Glomerular endothelial cell (primary cell): ENCODE measurements around the genes ANKRD55 and ACTBL2.

- RAMPAGE, long total RNA: no peak
Measured at GRCh38 chr5:55220235-55221300, 6.5 kb downstream of the MCIDAS start.

- RAMPAGE, long total RNA: no peak
Measured at GRCh38 chr5:55232113-55233286, 908 bp downstream of the CCNO start.

GRCh38 chr5:55509830-55510087 lies 25.0 kb downstream of the PLPP1 start:
- RAMPAGE, long total RNA: no peak

DNA sequence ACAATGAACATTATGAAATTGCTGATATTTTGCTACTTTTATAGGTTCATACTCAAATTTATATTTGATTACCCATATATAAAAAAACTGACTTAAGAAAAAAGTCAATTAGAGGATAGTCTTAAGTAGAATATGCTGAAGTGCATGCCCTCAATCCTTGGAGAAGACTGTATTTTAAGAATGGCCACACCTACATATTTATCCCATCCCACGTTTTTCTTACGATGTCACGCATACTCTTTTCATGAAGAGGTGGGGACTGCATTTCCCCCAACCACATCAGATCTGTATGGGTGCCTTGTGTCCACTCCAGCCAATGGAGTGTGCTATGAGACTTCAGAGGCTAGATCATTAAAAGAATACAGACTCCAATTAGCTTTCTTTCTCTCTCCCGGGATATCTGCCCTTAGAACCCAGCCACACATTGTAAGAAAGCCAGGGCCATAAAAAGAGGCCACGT lies 21.7 kb downstream of the IL6ST start:
- RAMPAGE, long total RNA: no peak

- RAMPAGE, long total RNA: no peak
Measured at GRCh38 chr5:56052986-56053260, 58.2 kb upstream of the IL6ST start.

DNA sequence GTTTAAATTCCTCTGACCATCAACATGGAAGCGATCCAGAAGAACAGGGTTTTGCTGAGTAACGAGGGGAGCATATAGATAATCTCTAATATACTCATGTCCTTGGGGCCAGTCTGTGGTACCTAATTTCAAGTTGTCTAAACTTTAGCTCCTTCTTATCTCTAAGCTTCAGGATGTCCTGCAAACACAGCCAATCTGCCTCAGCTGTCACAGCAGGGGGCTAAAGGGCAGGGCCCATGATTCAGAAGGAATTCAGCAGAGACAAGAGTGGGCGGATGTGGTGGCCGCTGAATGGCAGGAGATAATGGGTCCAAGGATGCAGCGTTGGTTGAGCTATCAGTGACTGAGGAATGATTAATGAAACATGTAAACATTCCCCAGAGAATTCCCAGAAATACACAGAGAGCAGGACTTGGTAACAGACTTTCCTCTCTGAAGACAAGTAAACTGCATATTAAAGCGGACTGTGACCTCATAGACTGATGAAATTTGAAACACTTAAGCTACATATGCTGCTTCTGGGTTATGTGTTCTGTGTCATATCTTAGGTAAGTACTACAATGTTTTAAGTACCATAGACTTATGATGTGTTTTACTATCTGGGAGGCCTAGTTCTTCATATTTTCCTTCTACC lies 109.3 kb downstream of the ANKRD55 start:
- RAMPAGE, long total RNA: no peak

DNA sequence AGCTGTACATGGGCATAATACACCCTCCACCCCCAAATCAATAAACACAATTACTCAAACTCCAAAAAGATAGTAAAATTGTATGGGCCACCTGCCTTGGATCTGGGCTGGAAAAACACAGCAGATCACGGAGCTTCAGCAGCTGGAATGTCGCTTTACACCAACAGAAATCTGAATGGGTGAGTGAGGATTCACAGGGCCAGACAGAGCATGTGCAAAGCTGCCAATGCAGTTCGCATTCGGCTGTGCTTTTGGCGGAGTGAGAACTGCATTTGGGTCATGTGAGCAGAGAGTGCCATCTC lies at the start of gene ANKRD55:
TSS of gene ANKRD55 (minus strand) at position 185 of the 302 bp plus-strand sequence.
- RAMPAGE, long total RNA: no peak

DNA sequence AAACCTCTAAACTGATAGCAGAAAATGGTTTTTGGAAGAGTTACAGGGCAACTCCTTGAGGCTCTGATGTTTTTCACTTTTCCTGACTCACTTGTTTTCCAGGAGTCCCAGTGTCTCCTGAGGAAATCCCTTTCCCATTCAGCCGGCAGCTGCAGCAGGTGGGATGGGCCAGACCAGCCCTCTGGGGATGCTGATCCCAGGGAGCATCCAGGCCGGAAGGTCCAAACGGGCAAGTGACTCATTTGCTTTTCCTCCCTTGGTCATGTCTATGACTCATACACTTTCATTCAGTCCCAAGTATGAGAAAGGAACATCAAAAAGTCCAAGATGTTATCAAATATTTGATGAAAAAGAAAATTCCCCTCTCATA lies 117.4 kb upstream of the ANKRD55 start:
- RAMPAGE, long total RNA: no peak

GRCh38 chr5:56413963-56414324 lies 180.8 kb upstream of the ANKRD55 start:
- RAMPAGE, long total RNA: no peak

GRCh38 chr5:56725675-56726518 lies 89.5 kb upstream of the MAP3K1 start:
- RAMPAGE, long total RNA: no peak

DNA sequence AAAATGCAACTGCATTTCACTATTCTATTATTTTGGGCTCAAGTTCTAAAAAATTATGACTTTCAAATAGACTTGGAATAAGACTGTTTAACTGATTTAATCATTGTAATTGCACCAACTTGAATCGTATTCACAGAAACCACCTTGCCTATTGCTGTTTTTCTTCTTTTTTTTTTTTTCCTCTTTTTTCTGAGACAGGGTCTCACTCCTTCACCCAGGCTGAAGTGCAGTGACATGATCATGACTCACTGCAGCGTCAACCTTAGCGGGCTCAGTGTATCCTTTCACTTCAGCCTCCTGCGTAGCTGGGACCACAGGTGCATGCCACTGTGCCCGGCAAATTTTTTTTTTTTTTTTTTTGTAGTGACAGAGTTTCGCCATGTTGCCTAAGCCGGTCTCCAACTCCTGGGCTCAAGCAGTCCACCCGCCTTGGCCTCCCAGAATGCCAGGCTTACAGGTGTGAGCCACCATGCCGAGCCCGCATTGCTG lies 13.7 kb downstream of the MAP3K1 start:
- RAMPAGE, long total RNA: no peak

DNA sequence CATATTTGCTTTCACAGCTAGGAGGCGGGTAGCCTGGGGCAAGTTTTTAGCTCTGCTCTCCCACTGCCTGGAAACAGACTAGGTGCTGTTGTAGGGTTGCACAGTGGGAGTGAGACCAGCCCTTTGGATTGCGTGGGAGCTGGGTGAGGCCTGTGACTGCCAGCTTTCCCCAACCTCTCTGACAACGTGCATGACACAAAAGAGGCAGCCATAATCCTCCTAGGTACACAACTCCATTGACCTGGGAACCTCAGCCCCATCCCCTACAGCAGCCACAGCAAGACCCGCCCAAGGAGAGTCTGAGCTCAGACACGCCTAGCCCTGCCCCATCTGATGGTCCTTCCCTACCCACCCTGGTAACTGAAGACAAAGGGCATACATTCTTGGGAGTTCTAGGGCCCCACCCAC lies 78.7 kb upstream of the GPBP1 start:
- RAMPAGE, long total RNA: no peak

GRCh38 chr5:57482498-57482957 lies at the start of gene ACTBL2:
TSS of gene ACTBL2 (minus strand) at chr5:57482811.
- RAMPAGE, long total RNA: start-site peak on the minus strand at chr5:57482809-57482814, 34 and 30 reads in 2 replicates

DNA sequence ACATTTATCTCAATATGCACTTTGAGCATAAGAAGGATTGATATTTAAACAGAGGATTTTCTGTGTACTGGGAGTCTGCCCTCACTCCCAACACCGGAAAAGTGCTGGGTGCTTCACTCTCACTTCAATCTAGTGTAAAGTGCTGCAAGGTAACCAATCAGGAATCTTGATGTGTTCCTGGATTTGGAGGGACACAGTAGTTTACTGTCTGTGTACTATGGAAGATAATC lies 169.5 kb upstream of the ACTBL2 start:
- RAMPAGE, long total RNA: no peak

DNA sequence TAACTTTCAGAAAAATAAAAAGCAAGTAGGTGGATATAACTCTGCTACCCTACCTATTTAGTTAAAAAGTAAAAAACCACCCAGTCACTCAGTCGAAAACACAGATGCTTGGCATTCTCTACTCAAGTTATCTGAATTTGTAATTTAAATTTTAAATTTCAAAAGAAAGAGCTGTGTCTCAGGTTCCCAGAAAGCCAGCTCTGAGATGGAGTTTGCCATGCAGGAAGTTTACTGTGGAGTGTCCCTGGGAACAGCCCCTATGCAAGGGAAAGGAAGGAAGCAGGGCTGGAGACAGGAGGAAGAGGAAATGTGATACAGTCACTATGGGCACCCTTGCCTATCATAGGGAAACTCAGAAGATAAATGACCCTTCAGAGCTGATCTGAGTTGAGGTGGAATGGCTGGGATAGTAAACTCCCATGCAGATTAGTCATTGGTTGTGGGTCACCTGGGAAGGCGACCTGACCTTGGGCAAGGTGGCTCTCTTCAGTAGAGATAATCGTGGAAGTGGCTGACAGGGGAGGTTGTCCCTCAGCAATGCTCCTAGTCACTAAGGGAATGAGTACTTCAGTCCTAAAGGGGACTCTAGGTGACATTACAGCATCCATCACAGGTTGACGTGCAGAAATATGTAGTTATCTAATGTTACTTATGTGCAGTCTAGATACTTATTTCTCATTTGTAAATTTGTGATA lies 408.9 kb upstream of the ACTBL2 start:
- RAMPAGE, long total RNA: no peak

- RAMPAGE, long total RNA: no peak
Measured at GRCh38 chr5:58073317-58073810, 386.5 kb downstream of the PLK2 start.

DNA sequence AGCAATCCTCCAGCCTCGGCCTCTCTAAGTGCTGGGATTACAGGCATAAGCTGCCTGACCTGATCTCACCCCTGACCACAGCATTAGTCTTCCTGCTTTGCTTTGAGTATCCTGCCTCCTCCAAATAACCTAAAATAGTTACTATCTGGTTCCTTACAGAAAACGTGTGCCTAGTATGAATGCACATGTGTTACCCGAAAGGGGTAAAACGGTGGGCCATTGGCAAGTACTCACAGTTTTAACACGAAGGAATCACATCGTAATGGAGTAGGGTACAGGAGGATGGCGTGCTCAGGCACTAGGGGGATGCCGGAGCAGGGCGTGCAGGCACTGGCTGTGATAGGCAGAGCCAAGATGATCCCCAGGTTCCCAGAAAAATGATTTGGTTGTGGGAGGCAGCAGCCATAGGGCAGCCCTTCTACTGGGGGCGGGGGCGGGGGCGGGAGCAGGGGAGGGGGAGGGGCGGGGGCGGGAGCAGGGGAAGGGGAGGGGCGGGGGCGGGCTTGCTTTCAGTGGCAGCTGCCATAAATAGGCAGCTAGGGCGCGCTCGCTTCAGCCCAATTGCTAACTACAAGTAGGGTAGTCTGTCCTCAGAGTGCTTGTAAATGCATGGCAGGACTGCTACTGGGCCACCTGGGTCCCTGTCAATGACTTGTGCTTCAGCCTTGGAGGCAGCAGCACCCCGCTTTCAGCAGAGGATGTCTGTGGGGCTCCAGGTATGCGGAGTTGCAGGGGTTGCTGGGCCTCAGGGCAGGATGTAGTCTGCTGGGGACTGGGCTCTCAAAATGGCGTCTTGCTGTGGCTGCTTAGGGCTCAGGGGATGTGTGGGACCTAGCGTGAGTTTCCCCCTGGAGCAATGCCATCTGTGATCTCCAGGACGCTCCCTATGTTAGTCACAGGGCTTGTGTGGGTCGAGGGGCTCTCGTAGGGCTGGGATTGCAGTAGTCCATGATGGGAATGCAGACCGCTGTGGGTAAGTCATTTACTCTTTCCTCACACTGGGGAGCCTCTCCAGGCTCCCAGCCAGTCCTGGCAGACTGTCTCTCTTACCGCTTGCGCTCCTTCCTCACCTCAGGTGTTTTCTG lies 354.3 kb downstream of the RAB3C start:
- RAMPAGE, long total RNA: no peak

- RAMPAGE, long total RNA: no peak
Measured at GRCh38 chr5:58999593-59000443, 416.9 kb downstream of the RAB3C start.

DNA sequence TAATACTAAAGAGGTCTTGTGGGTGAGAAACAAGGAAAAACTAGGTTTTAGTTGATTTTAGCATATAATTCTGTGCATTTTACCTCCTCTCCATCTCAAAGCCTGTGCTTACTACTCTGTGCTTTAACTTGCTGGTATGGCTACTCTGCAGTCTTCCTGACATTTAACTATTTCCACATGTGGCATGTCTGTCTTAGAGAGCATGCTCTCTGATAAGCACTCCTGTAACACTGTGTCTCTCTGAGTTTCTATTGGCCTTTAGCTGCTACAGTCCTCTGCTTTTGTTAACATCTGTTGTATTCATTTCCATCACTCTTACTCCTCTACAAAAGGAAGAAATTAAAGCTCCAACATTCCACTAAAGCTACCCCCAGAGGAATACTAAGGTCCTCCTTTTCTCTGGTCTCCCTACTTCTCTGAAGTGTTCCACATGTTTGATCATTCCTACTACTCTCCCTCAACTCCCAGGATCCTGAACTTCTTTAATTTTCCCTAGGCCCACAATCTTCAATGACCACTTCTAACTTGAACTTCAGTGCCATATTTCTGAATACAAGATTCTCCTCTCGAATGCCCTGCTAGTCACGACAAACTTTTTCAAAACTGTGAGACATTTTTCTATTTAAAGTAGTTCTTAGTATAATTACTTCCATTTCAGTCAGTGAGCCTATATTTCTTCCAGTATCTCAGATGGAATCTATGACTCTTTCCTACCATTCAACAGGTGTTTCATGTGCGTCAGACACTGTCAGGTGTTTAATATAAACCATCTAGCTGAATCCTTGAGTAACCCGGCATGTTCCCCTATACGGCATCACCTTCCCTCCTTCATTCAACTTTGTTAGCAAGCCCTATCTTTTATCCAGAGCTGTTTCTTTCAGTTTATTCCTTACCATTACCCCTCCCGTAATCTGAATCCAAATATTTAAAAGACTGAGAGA lies 418.6 kb downstream of the RAB3C start:
- RAMPAGE, long total RNA: no peak

- RAMPAGE, long total RNA: no peak
Measured at GRCh38 chr5:59038898-59040047, 456.4 kb downstream of the RAB3C start.